Neural cell (in vitro differentiated cells): Measurements from ENCODE around the genes NADSYN1 and ANAPC15.

GRCh38 chr11:70168946-70169694, 34.0 kb upstream of the FADD start:
- RAMPAGE, long total RNA, result no peak

GRCh38 chr11:70278732-70279756, 8.6 kb downstream of the PPFIA1 start:
- RAMPAGE, long total RNA, result no peak

DNA sequence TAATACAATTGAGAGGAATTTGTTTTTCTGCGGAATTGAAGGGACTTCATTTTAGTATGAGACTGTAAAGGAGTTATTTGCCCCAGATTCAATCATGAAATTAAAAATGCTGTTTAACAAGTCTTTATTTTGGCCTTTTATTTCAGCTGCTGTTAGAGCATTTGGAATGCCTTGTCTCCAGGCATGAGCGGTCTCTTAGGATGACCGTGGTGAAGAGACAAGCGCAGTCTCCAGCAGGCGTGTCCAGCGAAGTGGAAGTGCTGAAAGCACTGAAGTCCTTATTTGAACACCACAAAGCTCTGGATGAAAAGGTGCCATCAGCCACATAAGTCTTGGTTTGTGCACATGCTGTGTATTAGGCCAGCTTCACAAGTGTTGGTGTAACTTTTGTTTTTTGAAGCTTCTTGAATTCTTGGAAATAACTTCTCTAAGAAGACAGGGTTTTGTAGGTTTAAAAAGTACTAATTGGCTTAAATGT, 54.2 kb downstream of the PPFIA1 start:
- RAMPAGE, long total RNA, result no peak

GRCh38 chr11:70419348-70420473, 21.4 kb downstream of the CTTN start:
- RAMPAGE, long total RNA, result no peak

GRCh38 chr11:70501116-70502121, 103.1 kb downstream of the CTTN start:
- RAMPAGE, long total RNA, result no peak

DNA sequence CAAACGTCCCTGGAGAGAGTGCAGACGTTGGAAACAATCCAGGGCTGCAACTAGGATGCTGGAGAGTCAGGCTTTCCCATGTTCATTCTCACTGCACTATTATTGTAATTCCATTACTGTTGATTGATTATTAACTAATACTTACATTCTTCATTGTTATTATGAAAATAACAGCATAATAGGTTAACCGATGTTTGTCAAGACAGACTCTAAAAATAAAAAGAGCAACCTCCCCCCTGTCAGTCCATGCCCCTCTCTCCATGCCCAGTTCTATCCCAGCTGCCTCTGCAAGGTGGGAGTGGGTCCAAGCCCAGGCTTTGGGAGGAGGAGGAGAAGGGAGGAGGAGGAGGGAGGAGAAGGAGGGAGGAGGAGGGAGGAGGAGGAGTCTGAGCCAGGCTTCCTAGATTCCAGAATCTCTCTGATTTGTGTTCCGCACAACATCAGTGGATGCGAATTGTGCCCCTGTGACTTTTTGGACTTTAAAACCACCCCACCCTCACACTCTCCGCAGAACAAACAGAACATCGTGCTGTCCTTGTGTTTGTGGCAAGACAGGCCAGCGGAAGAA, 16.1 kb upstream of the SHANK2 start:
- RAMPAGE, long total RNA, result no peak

DNA sequence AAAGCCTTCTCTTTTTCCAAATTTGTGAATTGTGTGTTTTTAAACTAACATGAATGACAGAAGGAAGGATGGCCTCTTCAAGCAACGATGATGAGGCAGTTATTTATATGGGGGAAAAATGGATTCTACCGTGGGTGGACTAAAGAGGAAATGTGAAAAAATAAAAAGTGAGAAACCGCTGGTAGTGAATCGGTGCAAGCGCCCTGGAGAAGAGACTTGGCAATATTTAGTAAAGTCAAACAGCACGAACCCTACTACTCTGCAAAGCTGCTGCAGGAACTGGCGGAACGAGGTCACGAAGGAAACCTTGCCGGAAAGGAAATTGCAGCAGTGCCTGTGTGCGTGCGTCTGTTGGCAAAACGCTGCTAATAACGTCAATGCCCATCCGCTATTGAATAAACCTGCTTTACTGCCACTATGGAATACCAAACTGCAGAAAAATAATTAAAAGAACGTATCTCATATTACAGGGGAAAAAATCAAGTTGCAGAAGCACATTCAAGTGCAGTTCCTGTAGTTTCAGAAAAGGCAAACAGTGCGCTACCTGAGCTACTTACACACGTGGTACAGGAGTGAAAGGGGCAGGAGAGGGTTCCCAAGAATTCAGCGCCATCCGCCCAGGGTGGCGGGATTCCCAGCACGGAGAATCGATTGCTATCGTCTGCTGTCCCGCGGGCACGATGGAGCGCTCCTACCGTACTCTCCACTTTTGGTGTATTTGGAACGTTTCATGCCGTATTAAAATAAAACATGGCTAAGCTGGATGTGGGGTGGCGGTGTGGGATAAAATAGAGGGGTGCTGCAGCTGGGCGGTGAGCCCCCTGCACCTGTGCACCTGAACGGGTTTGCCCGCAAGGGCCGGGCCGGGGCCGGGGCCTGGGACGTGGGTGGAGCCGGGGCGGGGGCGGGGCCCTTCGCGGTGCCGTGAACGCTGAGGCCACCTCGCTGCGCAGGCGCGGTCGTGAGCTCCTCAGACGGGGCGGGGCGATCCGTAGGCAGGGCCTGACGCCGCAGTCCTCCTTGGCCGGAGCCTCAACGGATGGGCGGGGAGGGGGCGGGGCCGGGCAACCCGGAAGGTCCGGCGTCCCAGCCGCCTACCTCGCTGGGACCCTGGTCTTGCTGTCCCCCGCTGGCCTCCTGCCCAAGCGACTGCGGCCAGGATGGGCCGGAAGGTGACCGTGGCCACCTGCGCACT, at the start of gene NADSYN1:
NADSYN1 (plus strand) TSS at position 1,067 of the 1,195 bp plus-strand sequence.
- RAMPAGE, long total RNA, result start-site peak on the plus strand centred at position 1,050 of the sequence, 112 bp wide, 143 and 233 reads in 2 replicates

GRCh38 chr11:71479988-71480329, 27.0 kb downstream of the NADSYN1 start:
- RAMPAGE, long total RNA, result no peak

DNA sequence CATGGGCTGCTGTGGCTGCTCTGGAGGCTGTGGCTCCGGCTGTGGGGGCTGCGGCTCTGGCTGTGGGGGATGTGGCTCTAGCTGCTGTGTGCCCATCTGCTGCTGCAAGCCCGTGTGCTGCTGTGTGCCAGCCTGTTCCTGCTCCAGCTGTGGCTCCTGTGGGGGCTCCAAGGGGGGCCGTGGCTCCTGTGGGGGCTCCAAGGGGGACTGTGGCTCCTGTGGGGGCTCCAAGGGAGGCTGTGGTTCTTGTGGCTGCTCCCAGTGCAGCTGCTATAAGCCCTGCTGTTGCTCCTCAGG, 178 bp downstream of the KRTAP5-8 start:
- RAMPAGE, long total RNA, result no peak

DNA sequence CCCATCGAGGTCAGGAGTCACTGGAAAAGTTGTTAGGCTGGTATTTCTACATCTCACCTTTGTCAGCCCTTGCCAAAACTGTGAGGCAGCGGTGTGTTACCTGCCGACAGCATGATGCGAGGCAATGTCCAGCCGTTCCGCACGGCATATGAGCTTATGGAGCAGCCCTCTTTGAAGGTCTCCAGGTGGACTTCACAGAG, 6.8 kb upstream of the KRTAP5-11 start:
- RAMPAGE, long total RNA, result no peak

DNA sequence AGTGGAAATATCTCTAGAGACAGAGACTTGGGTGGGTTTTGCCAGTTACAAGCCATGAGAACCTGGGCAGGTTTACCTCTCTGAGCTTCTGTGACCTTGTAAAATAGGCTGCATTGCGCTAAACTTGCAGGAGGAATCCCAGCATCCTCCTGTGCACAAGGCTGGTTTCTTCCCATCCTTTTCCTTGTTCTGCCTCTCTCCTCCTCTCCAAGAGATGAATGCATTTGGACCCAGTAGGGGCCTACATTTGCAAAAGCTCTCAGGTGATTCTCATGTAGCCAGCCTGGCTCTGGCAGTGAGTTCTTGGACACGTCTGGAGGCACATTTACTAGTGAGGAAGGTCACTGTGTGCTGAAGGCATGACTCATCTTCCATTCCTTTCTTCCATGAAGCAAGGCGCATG, 73.7 kb upstream of the KRTAP5-11 start:
- RAMPAGE, long total RNA, result no peak

DNA sequence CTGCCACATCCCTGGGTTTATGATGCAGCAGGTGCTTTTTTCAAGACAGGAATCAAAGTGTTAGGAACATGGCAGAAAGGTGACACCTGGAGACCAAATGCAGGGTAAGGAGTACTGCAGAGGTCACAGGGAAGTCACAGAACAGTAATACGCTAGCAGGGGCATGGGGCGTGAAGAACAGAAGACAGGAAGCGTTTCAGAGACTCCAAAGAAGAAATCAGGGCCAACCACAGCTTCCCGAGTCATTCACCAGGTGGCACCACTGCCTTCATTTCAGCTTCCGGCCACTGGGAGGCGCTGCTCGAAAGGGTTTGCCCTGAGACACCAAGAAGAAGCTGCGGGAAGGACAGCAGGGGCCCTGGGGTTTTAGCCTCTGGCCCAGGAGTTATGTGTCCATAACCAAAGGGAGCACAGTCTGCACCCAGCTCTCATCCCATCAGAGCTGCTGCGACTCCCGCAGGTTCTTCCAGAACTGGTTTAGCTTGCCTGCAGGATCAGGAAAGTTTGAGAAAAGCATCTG, 32.7 kb upstream of the DEFB108B start:
- RAMPAGE, long total RNA, result no peak

DNA sequence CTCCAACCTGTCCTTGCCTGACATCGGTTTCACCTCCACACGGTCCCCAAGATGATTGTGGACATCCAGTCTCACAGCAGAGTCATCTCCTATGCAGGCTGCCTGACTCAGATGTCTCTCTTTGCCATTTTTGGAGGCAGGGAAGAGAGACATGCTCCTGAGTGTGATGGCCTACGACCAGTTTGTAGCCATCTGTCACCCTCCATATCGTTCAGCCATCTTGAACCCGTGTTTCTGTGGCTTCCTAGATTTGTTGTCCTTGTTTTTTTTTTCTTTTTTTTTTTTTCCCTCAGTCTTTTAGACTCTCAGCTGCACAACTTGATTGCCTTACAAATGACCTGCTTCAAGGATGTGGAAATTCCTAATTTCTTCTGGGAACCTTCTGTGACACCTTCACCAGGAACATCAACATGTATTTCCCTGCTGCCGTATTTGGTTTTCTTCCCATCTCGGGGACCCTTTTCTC, 25.0 kb downstream of the XNDC1N start:
- RAMPAGE, long total RNA, result no peak

DNA sequence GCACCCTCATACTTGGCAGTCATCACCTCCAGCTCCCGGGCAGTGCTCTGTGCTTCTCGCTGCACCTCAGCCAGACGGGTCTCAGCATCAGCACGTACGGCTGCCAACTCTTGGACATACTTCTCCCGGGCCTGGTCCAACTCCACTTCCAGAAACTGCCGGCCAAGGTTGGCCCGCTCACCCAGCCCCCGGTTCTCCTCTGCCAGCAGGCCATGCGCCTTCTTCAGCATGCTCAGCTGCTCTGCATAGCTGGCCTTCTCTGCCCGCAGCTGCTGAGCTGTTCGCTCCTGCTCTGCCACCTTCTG, 14.2 kb downstream of the IL18BP start:
- RAMPAGE, long total RNA, result no peak

DNA sequence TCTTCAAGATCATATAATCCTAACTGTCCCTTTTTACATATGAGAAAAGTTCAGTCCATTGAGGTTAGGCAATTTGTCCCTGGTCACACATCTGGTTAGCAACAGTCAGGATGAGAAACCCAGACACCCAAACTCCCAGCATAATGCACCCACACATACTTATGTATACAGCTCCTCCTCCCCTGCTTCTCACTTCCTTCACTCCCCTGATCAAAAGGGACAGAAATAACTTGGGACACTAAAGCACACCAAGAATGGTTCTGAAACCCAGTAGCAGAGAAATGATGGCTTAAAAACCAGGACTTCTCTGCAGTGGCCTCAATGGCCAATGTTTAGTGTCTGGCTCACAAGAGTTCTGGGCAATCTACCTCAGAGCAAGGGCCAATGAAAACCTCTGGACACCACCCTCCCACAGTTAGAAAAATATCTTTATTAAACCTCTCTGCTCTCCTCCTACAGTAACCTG, 11.1 kb downstream of the NUMA1 start:
- RAMPAGE, long total RNA, result no peak

DNA sequence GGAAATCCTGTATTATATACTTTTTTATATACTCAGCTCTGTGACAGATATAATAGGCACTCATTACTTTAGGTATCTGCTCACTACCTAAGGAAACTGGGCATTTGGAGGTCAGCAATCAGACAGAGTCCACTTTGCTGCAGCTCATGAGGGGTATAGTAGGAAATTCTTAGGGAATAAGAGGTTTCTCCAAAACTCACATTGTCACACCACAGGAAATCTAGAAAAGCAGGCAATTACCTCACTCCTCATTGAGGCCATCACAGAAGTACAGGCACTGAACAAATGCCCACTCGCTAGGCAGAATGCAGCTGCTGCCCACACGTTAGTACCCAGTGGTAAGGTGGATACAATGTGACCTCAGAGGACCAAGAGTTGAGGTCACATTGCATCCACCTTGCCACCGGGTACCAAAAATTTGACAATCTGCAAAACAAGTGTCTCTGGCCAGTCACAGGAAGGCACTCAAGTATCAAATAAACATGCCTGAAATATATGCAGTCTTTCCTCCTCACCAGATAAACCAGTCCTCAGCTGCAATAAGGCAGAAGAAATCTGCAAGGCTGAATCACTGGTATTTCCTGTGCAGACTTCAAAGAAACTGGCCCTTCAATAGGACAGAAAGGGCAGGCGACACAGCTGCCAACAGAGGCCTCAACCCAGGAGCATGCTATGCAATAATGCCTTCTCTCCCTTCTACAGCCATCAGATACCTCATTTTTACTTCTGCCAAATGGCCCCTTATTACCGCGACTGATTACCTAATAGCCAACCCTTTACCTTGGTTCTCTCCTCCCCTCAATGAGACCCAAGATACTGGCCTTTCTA, 8.2 kb downstream of the NUMA1 start:
- RAMPAGE, long total RNA, result no peak

GRCh38 chr11:72081613-72082619, 1.3 kb downstream of the LRRC51 start:
- RAMPAGE, long total RNA, result no peak

GRCh38 chr11:72111128-72111489, 1.4 kb downstream of the ANAPC15 start:
- RAMPAGE, long total RNA, result no peak

DNA sequence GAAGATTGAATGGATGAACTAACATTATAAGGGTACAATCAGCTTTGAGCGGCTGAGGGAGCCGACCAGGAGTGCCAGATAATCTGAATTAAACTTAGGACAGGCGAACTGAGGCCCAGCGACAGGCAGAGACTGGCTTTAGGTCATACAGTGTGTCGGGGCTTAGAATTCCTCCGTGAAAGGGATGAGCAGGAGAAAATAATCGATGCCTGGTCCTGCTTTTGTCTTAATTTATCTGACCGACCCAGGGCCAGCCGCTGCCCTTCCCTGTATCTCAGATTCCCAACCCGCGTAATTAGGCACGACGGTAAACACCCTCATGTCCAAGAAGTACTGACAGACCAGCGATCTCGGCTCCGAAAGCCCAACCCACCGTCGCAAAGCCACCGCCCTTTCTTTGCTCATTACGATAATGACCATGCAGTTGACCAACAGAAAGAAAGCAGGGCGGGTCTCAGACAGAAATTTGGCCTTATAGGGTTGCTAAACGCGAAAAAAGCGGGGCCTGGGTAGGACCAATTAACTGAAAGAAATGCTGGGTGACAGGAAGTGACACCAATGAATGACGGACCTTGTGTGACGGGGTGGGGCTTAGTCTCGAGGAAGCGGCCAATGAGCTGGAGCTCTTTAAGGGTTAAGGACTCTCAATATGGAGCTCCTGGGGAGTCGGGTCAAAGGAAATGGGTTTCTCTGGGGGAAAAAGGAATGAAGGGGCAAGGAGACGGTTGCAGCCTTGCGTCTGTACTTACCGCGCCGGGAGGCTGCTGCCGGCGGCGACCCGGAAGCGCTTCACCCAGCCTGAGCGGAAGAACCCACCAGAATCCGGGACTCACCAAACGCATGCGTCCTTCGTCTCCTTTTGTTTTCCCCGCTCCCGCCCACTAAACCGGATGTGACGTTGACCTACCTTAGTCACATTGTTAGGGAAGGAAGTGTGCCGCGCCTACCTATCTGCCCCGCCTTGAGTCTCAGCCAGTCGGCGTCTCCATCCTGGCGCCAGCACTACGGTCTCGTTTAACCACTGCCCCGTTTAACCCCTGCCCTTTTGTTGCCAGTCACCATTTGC, at the start of gene ANAPC15:
ANAPC15 (minus strand) TSS at position 795 of the 1,066 bp plus-strand sequence.
- RAMPAGE, long total RNA, result start-site peak on the minus strand centred at position 416 of the sequence, 182 bp wide, 250 and 477 reads in 2 replicates; start-site peak on the plus strand centred at position 624 of the sequence, 32 bp wide, 5 and 14 reads in 2 replicates; start-site peak on the minus strand centred at position 803 of the sequence, 92 bp wide, 2,074 and 3,449 reads in 2 replicates

GRCh38 chr11:72114666-72114935, 2.1 kb upstream of the ANAPC15 start:
- RAMPAGE, long total RNA, result no peak